ENCODE results near the gene EPAS1.

GRCh38 chr2:45257237-45257791 lies 248.1 kb upstream of the SIX2 start:
- RRBS, result no CpG with 5 or more reads among the region's 8 CpGs

DNA sequence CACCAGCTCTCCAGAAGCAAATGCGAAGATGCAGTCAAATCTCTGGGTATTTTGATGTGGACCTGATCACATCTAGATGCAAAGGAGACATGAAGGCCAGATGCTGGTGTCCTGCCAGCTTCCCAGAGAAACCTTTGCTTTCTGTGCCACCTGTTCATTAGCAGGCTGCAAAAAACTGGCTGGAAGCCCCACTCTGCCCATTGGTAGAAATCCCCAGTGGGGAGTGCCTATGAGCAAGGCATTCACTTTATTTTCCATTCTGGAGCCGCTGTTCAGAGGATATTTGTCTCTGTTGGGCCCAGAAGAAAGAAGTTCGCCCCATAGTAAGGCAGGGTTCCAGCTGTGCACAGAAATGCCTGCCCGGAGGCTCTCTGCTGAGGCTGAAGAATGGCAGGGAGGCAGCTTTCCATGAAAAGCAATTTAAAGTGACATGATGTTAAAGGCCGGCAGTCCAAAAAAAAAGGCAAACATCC lies 264.9 kb upstream of the SIX2 start:
- RRBS, result 84% methylated on average over 2 of the region's 5 CpGs

DNA sequence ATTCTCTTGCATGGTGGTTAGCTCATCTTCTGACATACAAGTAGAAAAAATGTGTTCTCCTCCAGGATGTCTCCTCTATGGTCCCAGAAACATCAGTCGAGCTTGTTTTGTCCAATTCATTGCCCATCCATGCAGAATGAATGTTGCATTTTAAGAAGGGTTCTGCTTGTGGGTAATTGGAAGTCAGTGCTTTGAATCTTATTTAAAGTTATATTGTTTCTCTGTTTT lies 1.4 kb downstream of the PRKCE start:
- RRBS, result no CpG with 5 or more reads among the region's 1 CpG

- RRBS, result no CpG with 5 or more reads among the region's 11 CpGs
Observed at GRCh38 chr2:45786808-45787368, 135.4 kb downstream of the PRKCE start.

- RRBS, result no CpG with 5 or more reads among the region's 9 CpGs
Observed at GRCh38 chr2:45888844-45889639, 237.6 kb downstream of the PRKCE start.

- RRBS, result no CpG with 5 or more reads among the region's 9 CpGs
Observed at GRCh38 chr2:45897801-45898608, 246.5 kb downstream of the PRKCE start.

GRCh38 chr2:45909374-45910176 lies 258.1 kb downstream of the PRKCE start:
- RRBS, result no CpG with 5 or more reads among the region's 6 CpGs

DNA sequence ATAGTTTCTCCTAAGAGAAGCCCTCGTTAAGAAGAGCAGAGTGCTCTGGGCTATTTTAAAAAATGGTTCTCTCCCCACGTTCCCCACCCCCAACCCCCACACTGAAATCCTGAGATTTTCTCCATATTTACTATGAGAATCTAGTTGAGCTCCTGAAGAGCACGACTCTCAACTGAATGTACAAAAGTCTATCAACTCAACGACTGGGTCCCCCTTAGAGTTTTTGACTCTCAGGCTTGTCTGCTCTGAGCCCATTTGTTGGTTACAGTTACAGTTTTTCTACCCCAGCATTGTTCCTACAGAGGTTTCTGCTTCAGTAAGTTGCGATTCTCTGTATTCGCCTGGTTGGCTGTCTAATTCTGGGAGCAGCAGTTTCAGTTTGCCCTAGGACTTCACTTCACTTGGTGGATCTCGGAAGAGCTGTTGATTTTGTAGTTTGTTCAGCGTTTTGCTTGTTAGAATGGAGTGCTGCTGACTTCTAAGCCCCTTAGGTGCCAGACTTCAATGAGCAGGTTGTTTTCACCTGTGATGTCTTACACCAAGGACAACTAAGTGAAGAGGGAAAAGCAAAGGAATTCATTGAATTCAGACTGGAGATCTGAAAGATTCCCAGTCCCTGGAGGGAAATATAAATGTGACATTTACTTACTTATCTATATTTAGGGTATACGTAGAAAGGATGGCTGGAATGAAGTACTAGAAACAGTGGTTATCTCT lies 296.6 kb upstream of the EPAS1 start:
- RRBS, result no CpG with 5 or more reads among the region's 9 CpGs

DNA sequence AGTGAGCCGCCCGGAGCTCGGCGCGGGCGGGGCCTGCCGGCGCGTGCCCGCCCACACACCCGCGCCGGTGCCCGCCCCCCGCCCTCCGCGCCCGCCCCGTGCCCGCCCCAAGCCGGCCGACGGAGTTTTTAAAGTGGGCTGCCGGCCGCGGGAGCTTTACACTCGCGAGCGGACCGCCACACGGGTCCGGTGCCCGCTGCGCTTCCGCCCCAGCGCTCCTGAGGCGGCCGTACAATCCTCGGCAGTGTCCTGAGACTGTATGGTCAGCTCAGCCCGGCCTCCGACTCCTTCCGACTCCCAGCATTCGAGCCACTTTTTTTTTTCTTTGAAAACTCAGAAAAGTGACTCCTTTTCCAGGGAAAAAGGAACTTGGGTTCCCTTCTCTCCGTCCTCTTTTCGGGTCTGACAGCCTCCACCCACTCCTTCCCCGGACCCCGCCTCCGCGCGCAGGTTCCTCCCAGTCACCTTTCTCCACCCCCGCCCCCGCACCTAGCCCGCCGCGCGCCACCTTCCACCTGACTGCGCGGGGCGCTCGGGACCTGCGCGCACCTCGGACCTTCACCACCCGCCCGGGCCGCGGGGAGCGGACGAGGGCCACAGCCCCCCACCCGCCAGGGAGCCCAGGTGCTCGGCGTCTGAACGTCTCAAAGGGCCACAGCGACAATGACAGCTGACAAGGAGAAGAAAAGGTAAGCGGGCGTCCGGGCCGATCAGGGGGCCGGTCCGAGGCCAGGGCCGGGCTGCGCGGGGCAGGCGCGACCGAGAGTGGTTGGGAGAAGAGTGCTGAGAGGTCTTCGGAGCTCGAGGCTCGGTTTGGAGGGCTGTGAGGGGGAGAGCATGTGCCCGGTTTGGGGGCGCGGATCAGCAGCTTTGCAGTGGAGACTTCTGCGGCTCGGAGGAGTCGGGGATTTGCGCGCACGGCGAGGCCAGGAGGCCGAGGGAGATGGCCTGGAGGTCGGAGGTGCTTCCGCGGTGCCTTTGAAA lies at the start of gene EPAS1:
Gene EPAS1, plus strand, starts transcription at position 159 of the 984 bp plus-strand sequence.
- RRBS, result 2% methylated on average over 27 of the region's 103 CpGs

- RRBS, result 70% methylated on average over 3 of the region's 20 CpGs
Observed at GRCh38 chr2:46335558-46336408, 38.6 kb downstream of the EPAS1 start.

- RRBS, result 84% methylated on average over 3 of the region's 13 CpGs
Observed at GRCh38 chr2:46360577-46361363, 63.6 kb downstream of the EPAS1 start.

DNA sequence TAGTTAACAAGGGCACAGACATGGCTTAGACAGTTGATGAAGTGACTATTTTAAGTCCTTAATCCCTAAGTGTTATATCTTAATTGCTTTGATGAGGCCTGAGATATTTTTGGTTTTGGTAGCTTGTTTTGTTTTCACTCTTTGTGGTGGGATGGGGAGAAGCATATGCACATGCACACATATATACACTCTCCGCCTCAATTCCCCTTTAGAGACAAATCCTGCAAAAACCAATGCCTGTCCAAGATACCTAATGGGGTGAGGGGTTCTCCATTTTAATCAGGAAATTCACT lies 66.7 kb downstream of the EPAS1 start:
- RRBS, result no CpG with 5 or more reads among the region's 1 CpG

- RRBS, result no CpG with 5 or more reads among the region's 1 CpG
Observed at GRCh38 chr2:46535235-46535924, 6.9 kb upstream of the RHOQ start.

GRCh38 chr2:46546886-46547248 lies 4.5 kb upstream of the ATP6V1E2 start:
- RRBS, result no CpG with 5 or more reads among the region's 3 CpGs

DNA sequence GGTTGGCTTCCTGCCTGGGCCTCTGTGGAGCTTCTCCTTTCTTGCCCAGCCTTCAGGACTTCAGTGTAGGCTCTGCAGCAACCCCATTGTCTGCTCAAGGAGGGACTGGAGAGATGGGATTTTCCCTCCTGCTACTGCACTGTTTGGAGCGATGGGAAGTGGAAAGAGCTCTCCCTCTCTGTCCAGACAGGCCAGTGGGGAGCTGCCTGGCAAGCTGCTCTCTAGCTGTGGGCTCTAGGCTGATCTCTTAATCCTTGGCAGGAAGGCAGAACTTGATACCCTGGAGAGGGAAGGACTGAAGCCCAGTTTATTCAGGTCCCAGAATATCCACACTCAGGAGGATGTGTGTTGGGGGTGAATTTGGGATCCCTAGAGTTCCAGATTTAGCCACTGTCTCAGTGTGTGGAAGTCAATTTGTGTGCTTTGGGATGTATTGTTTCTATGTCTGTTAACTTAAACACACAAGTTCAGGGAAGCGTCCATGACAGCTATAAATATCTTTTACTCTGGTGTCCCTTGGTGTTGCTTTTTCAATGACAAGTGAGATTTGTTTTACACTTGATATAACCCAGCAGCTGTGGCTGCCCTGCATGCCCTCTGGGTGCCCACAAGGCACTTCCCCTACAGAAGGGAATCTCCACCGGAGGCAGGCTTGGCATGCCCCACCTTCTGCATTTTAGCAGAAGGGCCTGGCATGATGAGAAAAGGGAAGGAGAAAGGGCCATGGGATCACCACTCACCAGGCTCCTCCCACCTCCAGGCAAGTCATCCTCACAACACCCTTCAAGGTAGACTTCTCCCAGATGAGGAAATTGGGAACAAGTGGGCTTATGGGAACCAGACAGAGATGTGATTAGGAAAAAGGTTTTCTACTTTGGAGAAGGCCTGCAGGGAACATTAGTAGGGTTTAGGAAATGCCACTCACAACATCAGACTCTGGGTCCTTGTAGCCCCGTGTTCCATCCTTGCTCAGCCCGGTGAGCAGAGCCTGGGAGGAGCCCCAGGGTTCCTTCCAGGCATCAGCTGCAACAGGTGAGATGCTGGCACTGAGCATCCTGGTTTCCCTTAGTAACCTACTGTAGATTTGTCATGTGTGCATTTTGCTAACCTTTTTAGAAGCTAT lies 5.7 kb upstream of the ATP6V1E2 start:
- RRBS, result no CpG with 5 or more reads among the region's 5 CpGs

DNA sequence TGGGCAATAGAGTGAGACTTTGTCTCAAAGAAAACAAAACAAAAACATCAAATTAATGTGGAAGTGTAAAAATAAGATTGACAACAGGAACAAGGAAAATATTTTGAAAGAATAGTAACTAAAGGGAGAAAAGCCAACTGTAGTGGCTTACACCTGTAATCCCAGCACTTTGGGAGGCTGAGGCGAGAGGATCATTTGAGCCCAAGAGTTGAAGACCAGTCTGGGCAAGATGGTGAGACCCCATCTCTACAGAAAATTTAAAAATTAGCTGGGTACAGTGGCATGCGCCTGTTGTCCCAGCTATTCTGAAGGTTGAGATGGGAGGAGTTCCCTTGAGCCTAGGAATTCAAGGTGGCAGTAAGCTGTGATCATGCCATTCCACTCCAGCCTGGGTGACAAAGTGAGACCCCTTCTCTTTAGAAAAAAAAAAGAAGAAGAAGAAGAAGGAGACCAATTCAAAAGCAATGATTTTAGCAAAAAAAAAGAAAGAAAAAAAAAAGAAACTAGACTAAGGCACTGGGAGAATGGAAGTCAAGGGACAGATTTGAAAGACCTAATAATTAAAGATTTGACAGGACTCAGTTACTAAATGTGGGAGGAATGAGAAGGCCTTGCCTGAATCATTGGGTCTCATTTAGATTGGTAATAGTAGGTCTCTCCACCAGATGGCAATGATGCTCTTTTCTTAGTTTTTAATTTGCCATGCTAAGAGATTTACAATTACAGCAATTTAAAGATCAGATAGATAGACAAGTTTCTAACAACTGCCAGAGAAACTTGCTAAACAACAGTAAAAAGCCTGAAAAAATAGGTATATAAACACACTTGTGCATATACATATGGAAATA lies 15.1 kb downstream of the CRIPT start:
- RRBS, result no CpG with 5 or more reads among the region's 2 CpGs

GRCh38 chr2:46759911-46760257 lies 60.8 kb downstream of the SOCS5 start:
- RRBS, result no CpG with 5 or more reads among the region's 10 CpGs

DNA sequence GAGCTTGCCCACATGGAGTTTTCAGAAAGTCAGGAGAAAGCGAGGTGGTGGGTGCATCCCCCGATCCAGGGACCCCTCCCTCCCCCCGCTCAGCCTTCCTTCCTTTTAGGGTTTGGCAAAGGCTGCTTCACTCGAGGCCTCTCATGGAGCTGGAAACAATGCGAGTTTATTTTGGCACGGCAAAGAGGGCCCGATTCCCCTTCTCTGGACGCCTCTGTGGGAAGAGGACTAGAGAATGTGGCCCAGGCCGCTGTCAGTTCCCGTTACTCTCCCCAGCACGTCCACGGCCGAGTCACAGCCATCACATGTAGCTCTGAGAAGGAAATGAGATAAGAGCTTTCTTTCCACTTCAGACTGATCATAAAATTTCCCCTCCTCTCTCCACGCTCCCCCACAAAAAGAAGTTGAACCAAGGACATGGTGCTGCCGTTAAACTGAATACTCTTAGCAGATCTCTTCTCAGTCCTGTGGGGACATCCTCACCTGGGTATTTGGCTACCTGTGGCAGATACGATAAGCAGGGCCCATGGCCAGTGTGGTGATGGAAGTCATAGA lies 101.5 kb downstream of the MCFD2 start:
- RRBS, result no CpG with 5 or more reads among the region's 16 CpGs

DNA sequence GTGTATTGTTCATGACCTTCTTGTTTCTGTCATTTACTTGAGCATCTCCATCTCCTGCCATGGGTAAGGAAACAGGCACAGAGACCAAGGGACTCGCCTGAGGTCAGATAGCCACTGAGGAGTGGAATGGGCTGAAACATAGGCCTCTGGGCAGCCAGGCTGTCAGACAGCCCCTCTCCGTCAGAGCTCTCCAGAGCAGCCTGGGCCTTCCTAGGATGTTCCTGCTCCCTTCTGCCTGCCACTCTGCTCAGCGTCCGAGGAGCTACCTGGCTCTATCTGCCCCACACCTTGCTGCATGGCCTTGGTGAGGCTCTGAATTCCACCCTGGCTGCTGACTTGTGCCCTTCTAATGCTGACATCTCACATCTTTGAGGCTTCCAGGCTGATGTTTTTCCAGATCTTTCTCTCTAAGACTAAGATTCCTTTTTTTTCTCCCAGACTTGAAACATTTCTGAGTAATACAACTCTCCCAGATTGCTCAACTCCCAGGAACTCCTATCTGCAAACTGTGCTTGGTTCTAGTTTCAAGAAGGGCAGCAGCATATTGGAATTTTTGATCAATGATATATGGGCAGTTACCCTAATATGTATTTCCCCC lies 67.7 kb downstream of the MCFD2 start:
- RRBS, result no CpG with 5 or more reads among the region's 4 CpGs

- RRBS, result no CpG with 5 or more reads among the region's 8 CpGs
Observed at GRCh38 chr2:46909578-46910445, 5.8 kb downstream of the MCFD2 start.